Colonic mucosa (tissue), 1 donor: Measurements from ENCODE around the genes LAMP5 and SNRPB2.

DNA sequence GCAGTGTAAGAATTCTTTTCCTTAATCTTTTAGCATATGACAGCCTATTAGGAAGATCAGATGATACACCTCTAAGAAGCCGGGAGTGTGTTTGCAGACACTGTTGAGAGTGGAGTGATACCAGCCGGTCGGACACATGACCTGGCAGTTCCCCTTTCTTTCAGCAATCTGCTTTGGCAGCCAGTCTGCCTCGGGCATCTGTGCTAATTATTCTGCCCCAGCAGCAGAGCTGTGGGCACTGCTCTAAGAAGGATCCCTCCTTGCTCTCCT is 50.9 kb downstream of the PLCB4 start:
- PRO-cap: no peak

DNA sequence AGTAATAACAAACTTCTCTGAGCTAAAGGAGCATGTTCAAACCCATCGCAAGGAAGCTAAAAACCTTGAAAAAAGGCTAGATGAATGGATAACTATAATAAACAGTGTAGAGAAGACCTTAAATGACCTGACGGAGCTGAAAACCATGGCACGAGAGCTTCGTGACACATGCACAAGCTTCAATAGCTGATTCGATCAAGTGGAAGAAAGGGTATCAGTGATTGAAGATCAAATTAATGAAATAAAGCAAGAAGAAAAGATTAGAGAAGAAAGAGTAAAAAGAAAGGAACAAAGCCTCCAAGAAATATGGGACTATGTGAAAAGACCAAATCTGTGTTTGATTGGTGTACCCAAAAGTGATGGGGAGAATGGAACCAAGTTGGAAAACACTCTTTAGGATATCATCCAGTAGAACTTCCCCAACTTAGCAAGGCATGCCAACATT is 51.9 kb upstream of the LAMP5 start:
- PRO-cap: no peak

- PRO-cap: no peak
These were observed at the start of gene LAMP5 for GRCh38 chr20:9514511-9515017. Gene LAMP5 (plus strand): TSS chr20:9514590.

- PRO-cap: no peak
These were observed 19.1 kb downstream of the SLX4IP start for GRCh38 chr20:10454126-10454593.

- PRO-cap: no peak
These were observed 5.9 kb downstream of the JAG1 start for GRCh38 chr20:10667789-10668389.

- PRO-cap: no peak
These were observed 93.2 kb upstream of the JAG1 start for GRCh38 chr20:10767096-10767326.

DNA sequence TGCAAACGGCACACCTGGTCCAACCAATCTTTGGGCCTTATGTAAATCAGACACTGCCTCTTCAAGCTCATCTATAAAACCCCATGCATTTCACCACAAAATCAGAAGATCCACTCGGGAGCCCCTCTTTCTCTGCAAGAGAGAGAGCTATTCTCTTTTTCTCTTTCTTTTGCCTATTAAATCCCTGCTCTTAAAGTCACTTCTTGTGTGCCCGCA is 341.9 kb upstream of the JAG1 start:
- PRO-cap: no peak

GRCh38 chr20:11777453-11778350 is 140.0 kb upstream of the BTBD3 start:
- PRO-cap: no peak

- PRO-cap: no peak
These were observed 22.8 kb downstream of the ISM1 start for GRCh38 chr20:13243787-13244368.

GRCh38 chr20:13272596-13273037 is 51.5 kb downstream of the ISM1 start:
- PRO-cap: no peak

DNA sequence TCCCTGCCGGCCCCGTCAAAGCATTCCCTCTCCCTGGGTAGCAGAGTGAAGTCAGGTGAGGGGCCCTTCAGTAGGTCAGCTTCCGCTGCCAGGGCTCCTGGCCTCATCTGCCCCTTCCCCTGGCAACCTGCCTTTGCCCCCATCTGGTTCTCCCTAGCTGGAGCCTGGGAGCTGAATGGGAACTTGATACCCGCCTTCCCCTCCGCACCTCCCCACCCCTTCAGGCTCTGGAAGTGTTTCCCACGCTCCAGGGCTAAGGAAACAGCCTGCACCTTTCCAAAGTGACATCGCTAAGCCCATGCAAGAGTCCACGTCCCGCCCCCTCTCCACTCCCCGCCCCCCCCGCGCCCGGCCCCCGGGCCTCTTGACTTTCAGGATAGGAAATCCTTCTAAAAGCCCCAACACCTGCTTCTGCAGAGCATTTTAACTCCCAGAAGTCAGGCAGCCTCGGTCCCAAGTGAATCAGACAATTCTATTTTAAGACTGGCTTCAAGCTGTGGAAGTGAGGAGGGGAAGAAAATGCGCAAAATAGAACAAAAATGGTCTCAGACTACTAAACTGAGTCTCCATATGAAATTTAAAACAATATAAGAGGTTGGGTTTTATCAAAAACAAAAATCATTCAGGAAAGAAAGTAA is 53.4 kb downstream of the ISM1 start:
- PRO-cap: no peak

DNA sequence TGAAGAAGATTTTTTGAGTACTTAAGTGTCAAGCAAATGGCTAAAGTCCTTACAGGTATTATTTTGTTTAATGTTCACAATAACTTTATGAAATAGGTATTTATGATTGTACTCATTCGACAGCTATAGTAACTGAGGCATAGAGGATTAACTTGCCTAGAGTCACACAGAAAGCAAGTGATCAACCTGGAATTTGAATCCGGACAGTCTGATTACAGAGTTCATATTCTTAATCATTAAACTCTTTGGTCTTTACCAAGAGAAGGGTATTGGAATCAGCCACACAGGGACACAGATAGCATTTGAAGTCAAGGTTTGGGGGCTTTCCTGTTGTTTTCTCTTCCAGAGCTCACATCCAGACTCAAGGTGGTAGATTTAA is 69.6 kb downstream of the ISM1 start:
- PRO-cap: no peak

DNA sequence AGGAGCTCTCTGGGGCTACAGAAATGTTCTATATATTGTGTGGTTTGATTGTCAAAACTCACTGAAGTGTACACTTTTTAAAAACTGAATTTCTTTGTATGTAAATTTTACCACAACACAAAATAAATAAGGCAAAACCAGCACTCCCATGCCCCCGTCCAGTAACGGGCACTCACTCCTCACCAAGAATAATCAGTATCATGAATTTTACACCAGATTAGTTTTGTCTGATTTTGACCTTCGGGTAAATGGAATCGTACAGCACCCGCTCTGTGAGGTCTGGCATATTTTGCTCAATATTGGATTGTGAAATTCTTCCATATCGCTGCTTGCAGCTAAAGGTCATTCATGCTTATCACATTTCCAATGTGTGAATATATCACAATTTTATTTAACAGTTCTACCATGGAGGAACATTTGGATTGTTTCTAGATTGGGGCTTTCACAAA is 86.4 kb downstream of the ISM1 start:
- PRO-cap: no peak

GRCh38 chr20:13452931-13453151 is 185.9 kb downstream of the TASP1 start:
- PRO-cap: no peak

DNA sequence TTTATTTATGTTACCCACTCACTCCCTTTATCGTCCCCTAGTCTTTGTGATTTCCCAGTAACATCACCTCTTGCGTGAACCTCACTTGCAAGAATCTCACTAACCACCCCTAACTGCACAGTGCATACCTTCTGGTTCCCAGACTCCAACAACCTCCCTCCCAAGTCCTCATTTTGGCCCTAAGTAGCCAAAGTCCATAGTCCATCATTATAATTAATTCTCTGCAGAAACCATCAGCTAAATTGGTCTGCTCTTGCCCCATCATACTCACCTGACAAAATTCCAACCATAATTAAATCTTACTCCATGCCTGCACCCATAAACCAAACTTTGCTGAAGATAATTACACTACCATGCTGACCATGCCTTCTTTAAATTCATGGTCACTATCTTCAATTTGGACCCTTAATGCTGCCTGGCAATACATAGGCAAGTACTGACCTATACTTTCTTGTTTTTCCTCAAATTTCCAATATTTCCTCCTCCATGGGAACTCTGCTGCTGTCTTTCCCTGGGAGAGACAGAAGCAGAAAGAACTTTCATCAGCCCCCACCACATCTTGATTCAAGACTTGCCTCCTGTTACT is 179.4 kb downstream of the TASP1 start:
- PRO-cap: no peak

- PRO-cap: no peak
These were observed 177.7 kb downstream of the TASP1 start for GRCh38 chr20:13460781-13461640.

- PRO-cap: no peak
These were observed 18.1 kb downstream of the ESF1 start for GRCh38 chr20:13766640-13766983.

DNA sequence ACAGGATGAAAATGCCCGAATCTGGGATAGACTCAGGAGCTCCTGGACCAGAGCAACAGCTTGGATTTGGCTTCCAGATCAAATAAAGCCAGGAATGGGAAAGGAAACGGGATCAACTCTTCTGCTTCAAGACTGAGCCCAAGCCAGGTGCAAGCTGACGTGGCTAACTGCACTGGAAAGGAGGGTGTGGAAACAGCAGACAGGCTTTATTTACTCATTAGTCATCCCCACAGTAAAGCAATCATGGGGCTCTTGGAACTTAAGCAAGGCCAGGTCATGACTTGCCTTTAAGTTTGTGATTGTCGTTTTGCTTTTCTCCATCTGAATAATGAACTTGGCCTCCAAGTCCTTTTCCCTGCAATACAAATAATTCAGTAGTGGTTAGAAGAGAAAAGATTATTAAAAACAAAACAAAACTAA is 45.2 kb downstream of the KIF16B start:
- PRO-cap: bidirectional peak, plus-strand start at position 290 of the sequence, minus-strand start at position 134 of the sequence

- PRO-cap: bidirectional peak, plus-strand start at chr20:16730047, minus-strand start at chr20:16729938
These were observed at the start of gene SNRPB2 for GRCh38 chr20:16729521-16730113. Gene SNRPB2 (plus strand): TSS chr20:16730026.

DNA sequence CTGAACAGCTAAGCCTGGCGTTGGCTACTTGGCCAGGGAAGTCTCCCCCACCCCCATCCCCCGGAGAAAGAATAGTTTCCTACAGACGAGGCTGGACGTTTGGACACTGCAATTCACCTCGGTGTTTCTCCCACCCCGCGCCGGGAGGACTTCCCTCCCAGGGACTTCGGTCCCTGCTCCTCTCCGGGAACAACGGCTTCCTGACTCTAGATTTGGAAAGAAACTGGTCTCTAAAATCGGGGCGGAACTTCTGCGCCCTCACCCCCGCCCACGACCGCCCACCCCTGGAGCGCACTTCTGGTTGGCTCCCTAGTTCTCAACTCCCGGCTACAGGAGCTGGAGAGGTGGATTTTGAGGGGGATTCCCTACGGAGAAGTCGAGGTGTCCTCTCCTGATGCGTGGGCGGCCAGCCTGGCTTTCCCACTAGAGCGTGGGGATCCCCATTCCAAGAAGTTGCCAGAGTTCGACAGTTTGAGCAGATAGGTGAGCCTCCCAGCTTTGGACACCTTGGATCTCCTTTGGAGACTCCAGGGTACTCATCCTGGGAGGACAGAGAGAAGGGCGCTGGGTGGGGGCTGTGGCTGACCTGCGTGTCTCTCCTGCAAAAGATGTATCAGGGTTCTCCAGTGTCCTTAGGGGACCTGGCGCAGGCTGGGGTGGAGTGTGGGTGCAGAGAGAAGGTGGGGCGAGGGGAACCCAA is 1.1 kb downstream of the PCSK2 start:
- PRO-cap: no peak